Metastatic Pancreatic Carcinoma in the Ovary (tissue), 1 donor: ENCODE results near the genes ABCD2, LRRK2, PUS7L and NELL2.

DNA sequence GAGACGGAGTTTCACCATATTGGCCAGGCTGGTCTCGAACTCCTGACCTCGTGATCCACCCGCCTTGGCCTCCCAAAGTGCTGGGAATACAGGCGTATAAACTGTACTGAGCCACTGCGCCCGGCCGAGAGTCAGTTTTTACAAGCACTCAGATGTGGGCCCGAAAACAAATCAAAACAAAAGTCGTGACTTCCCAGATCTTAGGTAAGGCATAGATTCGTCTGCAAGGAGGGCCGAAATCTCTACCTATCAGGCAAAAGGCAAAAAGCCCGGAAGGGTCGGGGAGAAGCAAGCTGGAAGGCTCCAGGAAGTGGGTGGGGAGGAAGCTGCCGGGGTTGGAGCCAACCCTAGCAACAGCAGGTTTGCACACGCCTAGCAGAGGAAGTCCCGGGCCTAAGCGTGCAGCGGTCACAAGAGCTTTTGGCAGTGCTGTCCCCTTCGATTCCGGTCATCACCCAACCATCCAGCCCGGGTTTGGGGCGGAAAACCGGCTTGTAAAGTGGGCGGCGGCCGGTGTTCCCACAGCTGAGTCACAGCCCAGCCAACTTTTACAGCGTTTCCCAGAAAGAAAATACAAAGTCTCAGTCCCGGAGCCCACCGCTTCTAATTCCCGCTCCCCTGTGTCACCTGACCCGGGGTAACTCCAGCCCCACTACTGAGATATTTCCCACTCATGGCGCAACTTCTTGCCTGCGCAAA, 589 bp downstream of the CPNE8 start:
- PRO-cap = unidirectional peak, plus-strand start at position 272 of the sequence; unidirectional peak, plus-strand start at position 308 of the sequence; bidirectional peak, plus-strand start at position 378 of the sequence, minus-strand start at position 448 of the sequence

DNA sequence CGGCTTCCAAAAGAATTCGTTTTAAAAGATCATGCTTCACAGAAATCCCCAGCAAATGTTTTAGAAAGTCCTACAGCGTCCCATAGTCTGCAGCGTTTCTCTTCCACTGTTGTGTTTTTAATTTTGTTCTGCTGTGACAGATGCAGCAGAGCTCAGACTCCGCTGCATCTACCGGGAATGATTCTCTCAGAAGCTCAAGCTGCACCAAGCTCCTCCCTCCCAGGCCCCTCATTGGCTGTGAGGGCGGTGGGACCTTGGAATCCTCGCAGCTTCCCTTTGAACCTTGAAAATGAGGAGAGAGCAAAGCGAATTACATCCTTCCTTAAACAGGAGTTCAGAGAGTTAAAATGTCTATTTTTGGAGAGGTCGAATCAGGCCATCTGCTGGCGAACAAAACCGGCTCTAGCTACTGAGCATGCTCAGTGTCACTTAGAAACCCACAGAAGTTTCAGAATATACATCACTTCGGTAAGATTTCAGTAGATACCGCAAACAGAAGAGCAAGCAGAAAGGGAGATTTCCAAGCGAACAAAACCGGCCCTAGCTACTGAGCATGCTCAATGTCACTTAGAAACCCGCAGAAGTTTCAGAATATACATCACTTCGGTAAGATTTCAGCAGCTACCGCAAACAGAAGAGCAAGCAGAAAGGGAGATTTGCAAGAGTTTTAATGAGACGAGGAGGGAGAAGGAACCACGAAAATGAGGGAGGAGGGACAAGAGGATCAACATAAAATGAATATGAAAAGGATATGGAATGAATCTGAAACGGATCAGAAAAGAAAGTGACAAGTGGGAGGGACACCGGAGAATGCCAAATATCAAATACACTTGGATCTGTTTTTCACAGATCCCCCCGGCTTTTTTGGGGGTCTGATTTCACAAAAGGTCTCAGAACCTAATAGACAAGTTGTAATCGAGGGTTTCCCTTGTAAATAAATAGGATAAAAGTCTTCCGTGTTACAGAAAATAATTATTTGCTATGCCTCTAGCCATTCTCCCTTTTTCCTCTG, at the start of gene ABCD2:
ABCD2 (minus strand) TSS at position 170 of the 1,012 bp plus-strand sequence.
- PRO-cap = bidirectional peak, plus-strand start at position 286 of the sequence, minus-strand start at position 170 of the sequence

GRCh38 chr12:39683001-39683578, 57.1 kb downstream of the C12orf40 start:
- PRO-cap = no peak

- PRO-cap = no peak
These were observed 27.2 kb upstream of the LRRK2 start for GRCh38 chr12:40197612-40198046.

- PRO-cap = bidirectional peak, plus-strand start at chr12:40224670, minus-strand start at chr12:40224651; bidirectional peak, plus-strand start at chr12:40224971, minus-strand start at chr12:40224859
These were observed at the start of gene LRRK2 for GRCh38 chr12:40224369-40225177. LRRK2 (plus strand) TSS chr12:40224997.

- PRO-cap = unidirectional peak, minus-strand start at chr12:43758568; bidirectional peak, plus-strand start at chr12:43758976, minus-strand start at chr12:43758786
These were observed at the start of gene PUS7L for GRCh38 chr12:43758018-43758828. PUS7L (minus strand) TSS chr12:43758790.

- PRO-cap = bidirectional peak, plus-strand start at chr12:44876462, minus-strand start at chr12:44876315
These were observed at the start of gene NELL2 for GRCh38 chr12:44875921-44876648. NELL2 (minus strand) TSS chr12:44876315.

DNA sequence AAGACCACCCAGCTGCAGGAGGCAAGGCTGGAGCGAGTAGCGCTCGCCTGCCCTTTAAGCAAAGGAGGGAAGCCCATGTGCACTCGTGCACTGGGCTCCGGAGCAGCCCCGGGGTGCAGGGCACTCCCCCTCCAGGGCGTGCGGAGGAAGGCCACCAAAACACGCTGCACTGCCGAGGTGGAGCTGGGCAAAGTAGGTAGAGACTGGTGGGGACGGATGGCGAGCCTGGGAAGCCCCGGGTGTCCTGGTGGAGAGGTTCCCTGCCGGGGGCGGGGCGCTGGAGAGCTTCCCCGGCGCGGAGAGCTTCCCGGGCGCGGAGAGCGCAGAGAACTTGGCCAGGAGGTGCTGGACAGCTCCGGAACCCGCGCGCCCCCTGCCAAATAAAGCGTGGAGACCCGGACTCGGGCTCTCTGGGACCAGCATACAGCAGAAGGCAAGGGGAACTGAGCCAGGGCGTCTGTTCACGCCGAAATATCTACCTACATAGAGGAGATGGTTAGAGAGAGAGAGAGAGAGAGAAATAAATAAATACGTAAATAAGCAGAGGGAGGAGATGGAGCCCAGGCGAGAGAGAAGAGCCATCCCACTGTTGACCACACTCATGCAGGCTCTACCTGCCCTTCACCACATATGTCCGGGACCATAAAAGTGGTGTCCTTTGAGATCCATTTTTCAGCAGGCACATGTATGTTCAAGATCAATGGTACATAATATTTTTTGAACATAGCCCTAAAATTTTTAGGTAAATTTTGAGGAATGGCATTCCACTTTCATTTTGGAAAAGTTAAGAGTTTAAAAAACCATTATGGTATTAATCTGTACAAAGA, 747 bp upstream of the NELL2 start:
- PRO-cap = no peak

- PRO-cap = no peak
These were observed 16.8 kb downstream of the ANO6 start for GRCh38 chr12:45232479-45233358.

GRCh38 chr12:45260003-45260611, 44.2 kb downstream of the ANO6 start:
- PRO-cap = no peak

- PRO-cap = no peak
These were observed 52.7 kb downstream of the ANO6 start for GRCh38 chr12:45268415-45269272.

DNA sequence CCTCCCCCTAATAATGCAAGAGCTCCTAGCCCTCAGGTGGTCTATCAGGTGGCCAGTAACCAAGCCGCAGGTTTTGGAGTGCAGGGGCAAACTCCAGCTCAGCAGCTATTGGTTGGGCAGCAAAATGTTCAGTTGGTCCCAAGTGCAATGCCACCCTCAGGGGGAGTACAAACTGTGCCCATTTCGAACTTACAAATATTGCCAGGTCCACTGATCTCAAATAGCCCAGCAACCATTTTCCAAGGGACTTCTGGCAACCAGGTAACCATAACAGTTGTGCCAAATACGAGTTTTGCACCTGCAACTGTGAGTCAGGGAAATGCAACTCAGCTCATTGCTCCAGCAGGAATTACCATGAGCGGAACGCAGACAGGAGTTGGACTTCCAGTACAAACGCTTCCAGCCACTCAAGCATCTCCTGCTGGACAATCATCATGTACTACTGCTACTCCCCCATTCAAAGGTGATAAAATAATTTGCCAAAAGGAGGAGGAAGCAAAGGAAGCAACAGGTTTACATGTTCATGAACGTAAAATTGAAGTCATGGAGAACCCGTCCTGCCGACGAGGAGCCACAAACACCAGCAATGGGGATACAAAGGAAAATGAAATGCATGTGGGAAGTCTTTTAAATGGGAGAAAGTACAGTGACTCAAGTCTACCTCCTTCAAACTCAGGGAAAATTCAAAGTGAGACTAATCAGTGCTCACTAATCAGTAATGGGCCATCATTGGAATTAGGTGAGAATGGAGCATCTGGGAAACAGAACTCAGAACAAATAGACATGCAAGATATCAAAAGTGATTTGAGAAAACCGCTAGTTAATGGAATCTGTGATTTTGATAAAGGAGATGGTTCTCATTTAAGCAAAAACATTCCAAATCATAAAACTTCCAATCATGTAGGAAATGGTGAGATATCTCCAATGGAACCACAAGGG, 122.1 kb downstream of the ARID2 start:
- PRO-cap = no peak

GRCh38 chr12:45942212-45942871, 48.0 kb downstream of the SCAF11 start:
- PRO-cap = no peak

GRCh38 chr12:45991041-45991205, 549 bp upstream of the SCAF11 start:
- PRO-cap = no peak

- PRO-cap = no peak
These were observed 68.8 kb downstream of the SLC38A1 start for GRCh38 chr12:46200046-46200394.

DNA sequence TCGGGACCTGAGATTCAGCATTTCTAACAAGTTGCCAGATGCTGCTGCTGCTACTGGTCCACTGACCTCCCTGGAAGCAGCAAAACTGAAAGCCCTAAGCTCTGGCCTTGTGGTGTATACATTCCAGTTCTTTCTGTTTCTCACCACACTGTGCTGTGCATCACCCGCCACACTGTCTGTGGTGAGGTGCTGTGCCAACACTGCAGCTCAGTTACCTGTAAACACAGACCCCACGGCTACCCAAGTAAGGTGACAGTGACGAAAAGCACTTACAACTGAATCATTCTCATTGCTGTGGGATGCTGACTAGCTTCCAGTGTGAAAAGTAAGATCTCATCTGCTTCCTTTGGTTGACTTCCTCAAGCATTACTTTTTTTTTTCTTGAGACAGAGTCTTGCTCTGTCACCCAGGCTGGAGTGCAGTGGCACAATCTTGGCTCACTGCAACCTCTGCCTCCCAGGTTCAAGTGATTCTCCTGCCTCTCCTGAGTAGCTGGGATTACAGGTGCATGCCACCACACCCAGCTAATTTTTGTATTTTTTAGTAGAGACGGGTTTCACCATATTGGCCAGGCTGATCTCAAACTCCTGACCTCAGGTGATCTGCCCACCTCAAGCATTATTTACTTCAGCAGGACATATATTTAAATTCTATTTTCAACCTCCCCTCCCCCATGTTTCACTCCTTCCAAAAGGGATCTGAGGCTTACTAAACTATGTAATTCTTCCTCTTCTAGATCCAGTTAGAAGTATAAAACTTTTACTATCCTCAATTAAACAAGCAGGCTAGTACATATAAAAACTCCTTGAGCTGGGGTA, 53.6 kb downstream of the SLC38A1 start:
- PRO-cap = no peak

GRCh38 chr12:46260804-46261628, 7.8 kb downstream of the SLC38A1 start:
- PRO-cap = no peak

DNA sequence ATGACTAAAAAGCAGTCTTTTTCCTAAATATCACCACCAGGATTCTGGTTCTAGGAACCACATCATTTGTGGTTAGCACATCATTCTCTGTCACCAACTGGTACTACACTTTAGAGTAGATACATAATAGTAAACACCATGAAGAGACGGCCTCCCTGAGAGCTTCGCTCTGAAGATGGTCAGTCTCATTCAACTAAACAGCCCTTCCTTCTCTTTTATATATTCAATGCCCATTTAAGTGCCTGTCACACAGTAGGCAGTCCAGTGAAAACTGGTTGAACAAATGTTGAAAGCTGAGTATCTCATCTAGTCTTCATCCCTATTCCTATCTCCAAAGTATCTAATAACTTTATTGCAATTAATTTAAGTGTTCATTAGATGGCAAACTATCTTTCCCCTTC, 10.9 kb downstream of the SLC38A2 start:
- PRO-cap = no peak

DNA sequence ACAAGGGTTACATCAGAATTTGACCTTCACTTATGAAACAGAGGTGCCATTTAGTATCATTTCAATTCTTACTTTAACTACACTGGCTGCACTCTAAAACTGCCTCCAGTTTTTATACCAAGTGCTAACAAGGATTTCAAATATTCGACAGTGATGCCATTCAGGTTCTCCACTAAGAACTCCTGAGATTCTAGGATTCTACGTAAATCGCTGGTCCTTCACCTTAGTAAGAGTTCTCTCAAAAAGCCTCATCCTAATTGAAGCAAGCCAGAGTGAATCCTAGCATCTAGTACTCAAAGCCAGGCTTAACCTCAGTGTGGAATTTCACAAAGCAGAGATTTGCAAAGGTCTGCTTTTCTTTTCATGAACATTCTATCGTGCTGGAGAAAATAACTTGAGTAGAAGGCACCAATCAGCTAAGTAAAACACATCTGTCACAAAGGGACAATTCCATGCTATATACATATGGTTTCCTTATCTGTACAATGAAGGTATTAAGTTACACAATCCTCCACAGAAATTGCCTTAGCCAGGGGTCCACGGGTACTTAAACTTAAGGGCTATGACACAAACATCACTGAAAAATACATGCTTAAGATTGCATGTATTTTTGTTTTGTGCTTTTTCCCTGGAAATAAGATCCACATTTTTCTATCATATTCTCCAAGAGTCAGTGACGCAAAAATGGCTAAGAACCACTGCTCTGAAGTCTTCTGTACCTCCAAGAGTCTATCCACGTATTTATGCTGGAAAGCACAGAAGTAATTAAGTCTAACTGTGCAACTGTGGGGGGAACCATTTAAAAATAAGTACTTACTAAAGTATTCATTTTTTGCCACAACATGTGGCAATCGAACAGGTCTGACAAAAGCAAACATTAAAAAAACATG, 3.2 kb downstream of the SLC38A2 start:
- PRO-cap = no peak

- PRO-cap = no peak
These were observed 14.2 kb upstream of the SLC38A2 start for GRCh38 chr12:46386310-46387635.